Peritoneum (tissue), 1 donor: Measurements from ENCODE around the genes FAM246A and RIMBP3B.

DNA sequence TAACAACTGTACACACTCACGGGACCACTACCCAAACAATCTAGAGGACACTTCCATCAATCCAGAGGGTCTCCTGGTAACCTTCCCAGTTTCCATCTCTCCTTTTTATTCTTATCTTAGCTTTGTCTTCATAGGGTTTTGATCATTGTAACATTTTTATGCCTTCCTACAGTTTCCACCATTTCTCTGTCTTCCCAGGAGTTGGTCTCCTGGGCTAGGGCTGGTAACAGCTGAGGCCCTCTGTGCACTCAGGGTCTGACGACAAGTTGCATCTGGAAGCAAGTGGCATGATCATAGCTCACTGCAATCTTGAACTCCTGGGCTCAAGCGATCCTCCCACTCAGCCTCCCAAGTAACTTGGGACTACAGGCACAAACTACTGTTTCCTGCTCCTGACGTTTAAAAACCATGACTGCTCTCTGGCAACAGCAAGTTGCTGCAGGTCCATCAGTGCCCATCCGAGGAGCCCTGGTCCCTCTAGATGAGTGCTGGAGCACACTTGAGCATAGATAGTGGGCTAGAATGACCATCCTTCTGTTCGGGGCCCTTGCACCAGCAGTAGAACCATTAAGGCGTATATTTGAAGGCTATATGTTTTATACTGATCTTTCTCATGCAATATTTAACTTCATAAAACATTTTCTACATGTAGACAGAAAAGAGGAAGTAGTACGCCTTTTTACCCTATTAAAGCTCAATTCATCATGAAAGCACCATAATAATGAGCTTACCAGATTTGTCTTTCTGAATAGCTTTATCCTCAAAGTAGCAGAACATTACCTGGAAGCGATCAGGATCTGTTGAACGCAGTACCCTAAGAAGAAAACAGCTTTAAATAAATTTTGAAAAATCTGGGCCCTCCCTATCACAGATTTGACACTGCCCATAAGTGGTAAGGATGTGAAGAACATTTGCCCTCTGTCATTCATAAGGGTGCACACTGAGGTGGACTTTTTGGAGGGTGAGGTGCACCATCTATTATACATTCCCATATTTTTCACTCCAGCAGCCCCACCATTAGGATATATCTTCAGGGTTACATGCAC lies 13.0 kb upstream of the SERPIND1 start:
- PRO-cap = no peak

DNA sequence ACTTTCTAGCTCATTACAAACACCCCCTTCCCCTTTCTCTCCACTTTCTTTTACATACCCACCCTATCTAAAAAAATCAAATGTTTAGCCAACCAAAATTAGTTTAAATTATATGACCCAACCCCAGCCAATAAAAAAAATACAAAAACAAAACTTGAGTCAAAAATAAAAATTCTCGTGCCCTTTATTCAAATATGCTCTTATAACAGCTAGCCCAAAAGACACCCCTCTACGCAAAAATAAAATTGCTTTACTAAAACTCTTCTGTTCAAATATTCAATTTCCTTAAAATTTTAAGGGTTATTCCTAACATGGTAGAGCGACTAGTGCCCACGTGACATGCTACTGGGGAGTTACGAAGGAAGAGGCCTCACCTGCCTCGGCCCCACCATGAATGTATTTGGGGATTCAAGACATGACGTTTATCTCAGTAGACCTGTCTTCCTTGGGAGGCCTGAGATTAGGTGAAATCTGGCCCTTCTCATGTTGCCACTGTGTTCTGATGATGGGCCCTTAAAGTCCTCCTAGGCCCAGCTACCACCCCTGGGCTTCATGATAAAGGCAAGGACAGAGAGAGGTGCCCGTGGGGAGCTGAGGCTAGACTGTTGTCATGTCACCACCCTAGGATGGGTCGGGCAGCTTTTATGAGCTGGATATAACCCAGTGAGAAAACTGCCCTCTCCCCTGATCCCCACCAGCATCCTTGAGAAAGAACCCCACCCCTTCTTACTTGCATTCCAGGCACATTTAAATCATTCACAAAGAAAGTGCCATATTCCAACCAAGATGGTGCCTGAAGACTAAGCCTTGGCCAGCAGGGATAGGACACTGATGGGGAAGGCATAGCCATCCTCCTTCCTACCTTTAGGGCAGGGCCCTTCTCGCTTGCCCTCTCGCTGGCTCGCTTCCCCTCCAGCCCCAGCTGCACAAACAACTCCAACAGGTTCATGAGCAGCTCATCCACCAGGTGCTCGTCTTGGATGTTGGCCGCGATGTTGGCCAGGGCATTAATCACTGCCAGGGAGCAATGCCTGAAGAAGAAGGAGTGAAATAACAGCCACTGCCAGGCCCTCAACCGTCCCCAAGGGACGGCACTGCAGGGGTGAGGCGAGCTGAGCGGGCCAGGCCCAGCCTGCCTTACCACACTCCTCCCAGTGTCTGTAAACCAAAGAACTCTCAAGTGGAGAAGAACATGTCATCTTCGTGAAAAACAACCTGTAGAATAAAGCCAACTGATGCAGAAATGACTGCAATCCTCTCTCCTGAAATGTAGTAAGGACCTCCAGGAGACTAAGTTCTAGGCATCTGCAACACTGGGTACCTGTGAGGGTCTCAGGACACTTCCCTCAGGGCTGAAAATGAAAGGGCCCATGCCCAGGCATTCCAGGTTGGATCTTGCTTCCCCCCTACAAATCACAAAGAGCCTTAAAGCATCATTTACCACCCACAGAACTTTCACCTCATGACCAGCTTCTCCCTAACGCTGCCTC lies 21.9 kb downstream of the SERPIND1 start:
- PRO-cap = no peak

GRCh38 chr22:20943449-20944015 lies 23.5 kb upstream of the AIFM3 start:
- PRO-cap = no peak

DNA sequence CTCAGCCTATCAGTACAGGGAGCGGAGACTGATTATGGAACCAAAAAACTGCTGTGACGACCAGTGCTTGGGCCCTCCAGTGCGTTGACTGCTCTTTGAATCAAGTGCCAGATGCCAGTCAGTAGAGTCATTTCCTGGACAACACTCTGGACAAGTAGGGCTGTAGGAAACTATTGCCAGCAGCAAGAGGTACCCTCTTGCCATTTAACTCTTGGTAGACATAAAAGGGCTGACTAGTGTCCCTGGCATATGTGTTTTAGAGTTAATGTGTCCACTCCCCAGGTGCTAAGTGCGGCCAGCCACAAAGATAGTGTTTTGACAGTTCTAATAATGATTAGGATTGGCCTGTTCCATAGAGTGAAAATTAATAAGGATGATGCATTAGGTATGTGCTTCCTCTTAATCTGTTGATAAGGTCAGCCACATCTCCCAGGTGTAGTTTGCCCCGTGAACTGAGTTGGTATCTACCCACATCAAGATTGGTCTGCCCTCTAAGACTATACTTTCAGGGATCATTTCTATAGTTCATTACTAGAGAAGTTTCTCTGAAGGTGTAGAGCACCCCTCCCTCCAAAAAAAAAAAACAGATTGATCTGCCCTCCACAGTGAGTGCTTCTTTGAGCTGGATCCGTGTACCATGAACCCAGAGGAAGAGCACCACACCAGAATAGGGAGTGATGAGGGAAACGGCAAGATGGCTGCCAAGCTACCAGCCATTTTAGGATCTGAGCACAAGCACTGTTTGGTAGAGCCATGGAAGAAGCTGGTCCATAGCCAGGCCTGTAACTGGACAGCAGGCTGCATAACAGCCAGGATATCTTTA lies 20.7 kb upstream of the AIFM3 start:
- PRO-cap = no peak

- PRO-cap = no peak
Measured at GRCh38 chr22:20994267-20995258, 7.4 kb downstream of the THAP7 start.

DNA sequence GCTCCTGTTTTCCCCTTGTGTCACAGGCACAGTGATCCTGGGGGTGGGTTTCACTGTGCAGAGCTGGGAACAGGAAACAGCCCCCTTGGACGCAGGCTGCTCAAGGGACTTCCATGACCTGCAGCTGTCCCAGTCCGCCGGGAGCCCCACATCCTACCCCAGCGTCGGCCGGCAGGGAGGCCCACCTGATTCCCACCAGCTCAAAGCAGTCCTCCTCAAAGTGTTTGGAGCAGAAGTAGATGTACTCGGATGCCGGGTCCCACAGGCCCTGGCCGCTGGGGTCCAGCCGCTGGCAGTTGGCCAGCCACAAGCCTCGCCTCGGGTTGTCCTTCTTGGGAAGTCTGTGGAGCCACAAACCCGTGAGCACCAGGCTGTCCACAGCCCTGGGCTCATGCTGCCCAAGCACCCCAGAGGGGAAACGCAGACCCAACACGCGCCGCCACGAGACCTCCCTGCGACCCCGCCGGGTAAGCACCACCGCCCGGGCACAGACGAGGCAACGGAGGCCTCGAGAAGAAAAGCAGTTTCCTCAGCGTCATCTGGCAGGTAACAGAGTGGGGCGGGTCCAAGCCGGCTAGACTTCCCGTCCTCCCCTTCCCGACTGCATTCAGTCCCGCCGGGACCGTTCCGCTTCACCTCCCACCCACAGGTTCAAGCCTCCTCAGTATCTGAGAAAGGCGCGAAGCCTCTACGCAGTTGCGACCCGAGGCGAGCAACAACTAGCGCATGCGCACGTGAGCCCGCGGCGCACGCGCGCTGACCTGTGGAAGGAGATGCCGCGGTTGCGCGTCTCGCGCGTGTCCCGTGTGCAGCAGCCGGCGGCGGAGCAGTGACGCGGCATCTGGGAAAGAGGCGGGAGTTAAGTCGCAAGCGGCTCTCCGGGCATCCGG lies 602 bp downstream of the THAP7 start:
- PRO-cap = no peak

- PRO-cap = no peak
Measured at GRCh38 chr22:21361018-21361615, at the start of gene FAM246A. Gene FAM246A, minus strand, starts transcription at chr22:21361299.

DNA sequence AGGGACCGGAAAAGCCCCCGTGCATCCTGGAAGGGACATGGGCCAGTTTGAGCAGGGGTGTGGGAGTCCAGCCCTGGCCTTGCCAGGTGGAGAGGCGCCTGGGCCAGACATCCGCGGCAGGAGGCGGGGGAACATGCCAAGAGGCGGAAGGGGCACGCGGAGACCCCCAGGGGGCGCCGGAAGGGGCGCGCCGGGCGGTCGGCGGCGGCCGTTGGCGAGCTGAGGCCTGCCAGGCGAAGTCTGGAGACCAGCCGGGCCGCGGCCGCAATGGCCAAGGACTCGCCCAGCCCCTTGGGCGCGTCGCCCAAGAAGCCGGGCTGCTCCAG lies at the start of gene RIMBP3B:
Gene RIMBP3B, plus strand, starts transcription at position 160 of the 326 bp plus-strand sequence.
- PRO-cap = no peak

DNA sequence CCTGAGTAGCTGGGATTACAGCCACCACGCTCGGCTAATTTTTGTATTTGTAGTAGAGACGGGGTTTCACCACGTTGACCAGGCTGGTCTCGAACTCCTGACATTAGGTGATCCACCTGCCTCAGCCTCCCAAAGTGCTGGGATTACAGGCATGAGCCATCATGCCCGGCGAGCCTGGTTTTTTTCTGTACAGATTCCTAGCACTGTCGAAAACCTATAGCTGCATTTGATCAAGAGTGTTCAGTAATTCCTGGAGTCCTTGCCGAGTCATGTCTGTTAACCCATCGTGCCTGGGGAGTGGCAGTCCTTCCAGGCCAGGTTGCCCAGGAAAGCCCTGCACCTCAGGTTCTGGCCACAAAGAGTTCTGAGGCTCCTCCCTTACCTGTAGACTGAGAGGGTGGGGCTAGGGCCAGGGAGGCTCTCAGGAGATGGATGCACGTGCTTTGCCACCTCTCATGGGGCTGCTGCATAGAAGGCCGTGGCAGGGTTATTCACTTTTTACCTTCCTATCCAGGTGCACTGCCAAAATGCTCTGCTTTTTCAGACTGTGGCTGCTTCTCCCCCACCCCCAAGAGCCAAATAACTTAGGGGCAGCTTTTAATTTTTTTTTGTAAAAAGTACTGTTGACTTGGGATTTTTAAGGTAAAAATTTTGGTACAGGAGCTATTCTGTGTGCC lies 16.9 kb downstream of the YDJC start:
- PRO-cap = no peak

GRCh38 chr22:21641211-21641912 lies 740 bp upstream of the SDF2L1 start:
- PRO-cap = no peak

DNA sequence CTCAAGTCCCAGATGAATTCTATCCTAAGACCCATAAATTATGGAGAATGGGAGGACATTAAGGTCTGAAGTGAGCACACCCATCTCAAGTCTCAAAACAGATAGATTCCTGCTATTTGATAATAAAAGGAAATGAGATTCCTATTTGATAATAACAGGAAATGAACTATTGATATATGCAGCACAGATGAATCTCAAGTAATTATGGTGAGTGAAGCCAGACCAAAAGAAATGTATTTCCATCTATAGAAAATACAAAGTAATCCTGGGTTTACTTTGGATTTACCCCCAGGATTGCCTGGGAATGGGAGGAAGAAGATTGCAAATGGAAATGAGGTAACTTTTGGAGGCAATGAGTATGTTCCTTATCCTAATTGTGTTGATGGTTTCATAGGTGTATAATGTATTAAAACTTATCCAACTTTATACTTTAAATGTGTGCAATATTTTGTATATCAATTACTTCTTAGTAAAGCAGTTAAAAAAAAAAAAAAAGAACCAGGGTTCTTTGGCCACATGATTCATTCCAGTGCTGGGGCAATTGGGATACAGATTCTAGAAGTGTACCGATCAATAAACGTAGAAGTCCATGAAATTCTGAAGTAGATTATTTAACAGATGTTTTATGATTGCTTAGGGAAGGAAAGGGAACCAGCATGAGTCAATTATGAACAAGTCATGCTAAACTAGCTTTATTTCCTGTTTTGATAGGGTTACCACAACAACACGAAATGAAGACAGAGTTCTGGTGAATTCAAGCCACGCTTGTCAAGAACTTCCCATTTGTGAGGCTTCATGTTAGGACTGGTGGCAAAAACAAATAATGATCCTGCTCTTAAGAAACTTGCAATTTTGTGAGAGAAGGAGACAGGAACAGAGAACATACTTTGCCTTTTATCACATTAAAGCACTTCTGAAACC lies 51.1 kb downstream of the MAPK1 start:
- PRO-cap = unidirectional peak, plus-strand start at position 783 of the sequence

DNA sequence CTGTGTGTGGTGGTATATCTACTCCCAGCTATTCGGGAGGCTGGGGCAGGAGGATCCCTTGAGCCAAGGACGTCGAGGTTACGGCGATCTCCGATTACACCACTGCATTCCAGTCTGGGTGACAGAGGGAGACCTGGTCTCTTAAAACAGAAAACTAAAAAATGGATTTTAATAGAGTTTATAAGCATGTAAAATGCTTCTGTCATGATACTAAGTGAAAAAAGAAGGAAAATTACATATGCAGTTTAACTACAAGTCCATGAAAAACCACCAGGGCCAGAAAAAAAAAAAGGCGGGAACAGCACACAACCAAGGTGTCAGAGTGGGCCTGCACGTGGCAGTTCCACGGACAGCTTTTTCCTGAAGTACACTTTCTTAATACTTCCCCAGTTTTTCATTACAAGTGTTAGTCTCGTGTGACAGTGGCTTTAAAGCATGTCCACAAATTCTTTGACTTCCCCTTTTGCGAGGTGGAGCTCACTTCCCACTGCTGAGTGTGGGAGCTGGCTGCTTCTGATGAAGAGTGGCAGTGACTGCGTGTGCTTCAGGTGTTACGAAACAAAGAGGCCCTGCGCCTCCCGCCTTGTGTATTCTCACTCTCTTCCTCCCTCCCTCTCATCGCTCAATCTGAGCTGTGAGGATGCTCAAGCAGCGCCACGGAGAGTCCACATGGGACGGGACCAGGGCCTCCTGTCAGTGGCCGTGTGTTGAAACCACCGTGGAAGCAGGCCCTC lies 16.5 kb downstream of the PPM1F start:
- PRO-cap = no peak

DNA sequence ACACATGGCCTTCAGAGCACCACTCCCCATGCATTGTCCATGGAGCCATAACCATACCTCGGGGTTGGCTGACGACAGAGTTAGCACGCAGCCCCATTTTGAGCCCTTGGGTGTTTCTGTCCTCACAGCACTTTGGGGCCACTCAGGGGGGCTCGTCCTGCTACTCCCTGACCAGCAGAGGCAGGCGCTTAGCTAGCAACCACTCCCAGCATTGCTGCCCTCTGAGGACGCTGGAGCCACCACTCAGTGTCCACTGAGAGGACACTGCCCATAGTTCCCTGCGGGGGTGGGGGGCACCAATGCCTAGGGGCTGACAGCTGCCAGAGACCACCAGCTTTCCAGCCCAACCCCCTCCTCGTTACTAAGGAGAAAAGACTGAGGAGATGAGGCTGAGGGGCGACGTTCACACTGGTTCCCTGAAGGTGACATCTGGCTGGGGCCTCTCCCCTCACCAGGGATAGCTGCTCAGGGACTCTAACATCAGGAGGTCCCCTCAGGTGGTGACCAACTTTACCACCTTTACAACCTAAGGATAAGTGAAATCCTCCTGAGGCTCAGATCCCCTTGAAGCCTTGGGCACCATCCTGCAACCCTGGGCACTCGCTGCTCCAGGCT lies 12.1 kb upstream of the PPM1F start:
- PRO-cap = no peak

GRCh38 chr22:21975983-21977071 lies 6.3 kb downstream of the TOP3B start:
- PRO-cap = no peak

DNA sequence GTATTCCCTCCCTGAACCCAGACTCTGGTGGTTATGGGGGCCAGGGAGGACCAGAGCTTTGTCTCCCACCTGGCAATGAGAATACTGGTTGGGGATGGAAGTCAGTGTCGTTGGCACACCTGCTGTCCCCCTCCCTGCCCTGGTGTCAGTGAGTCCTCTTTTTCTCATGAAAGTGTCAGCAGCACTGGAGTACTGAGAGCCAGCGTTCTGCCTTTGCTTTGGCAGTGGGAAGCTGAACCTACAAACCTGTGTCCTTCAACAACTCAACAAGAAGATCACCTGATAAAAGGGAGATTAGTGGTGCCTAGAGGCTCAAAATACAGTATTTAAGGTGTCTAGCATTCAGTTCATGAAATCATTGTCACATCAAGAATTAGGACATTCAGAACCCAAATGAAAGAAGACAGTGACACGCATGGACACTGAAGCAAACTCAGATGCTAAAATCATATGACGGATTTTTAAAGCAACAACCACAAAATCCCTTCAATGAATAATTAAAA lies 77.5 kb upstream of the VPREB1 start:
- PRO-cap = no peak

DNA sequence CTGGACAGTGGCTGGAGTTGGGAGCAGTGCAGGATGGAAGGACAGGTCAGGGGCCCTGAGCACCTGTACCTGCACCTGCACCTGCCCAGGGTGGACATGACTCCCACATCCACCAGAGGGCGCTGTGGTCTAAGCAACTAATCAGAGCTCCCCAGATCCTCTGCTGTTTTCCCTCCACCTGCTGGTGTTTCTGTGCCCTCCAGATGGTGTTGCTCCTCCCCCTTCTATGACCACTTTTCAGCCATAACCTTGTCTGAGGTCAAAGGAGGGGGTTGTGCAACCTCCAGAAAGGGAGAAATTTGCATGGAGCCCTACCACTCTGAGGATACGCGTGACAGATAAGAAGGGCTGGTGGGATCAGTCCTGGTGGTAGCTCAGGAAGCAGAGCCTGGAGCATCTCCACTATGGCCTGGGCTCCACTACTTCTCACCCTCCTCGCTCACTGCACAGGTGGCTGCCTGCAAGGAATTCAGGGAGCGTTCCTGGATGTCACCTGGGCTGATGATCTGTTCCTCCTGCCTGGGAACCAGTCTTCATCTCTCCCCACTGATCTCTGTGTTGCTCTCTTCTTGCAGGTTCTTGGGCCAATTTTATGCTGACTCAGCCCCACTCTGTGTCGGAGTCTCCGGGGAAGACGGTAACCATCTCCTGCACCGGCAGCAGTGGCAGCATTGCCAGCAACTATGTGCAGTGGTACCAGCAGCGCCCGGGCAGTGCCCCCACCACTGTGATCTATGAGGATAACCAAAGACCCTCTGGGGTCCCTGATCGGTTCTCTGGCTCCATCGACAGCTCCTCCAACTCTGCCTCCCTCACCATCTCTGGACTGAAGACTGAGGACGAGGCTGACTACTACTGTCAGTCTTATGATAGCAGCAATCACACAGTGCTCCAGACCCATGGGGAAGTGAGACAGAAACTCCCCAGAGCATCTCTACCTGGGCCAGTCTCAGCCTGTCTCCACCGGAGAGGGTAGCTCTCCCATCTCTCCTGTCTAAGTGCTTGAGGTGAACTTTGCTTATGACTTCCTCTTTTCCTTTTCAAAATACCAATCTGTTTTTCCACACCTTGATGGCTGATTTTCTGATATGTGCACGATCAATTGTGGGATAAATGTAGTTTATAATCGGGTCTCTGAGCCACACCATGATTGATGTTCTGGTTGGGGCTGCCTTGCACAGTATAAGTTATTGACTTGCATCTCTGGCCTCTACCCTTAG lies 48.8 kb upstream of the VPREB1 start:
- PRO-cap = no peak

- PRO-cap = no peak
Measured at GRCh38 chr22:22214656-22215055, 29.9 kb upstream of the VPREB1 start.

DNA sequence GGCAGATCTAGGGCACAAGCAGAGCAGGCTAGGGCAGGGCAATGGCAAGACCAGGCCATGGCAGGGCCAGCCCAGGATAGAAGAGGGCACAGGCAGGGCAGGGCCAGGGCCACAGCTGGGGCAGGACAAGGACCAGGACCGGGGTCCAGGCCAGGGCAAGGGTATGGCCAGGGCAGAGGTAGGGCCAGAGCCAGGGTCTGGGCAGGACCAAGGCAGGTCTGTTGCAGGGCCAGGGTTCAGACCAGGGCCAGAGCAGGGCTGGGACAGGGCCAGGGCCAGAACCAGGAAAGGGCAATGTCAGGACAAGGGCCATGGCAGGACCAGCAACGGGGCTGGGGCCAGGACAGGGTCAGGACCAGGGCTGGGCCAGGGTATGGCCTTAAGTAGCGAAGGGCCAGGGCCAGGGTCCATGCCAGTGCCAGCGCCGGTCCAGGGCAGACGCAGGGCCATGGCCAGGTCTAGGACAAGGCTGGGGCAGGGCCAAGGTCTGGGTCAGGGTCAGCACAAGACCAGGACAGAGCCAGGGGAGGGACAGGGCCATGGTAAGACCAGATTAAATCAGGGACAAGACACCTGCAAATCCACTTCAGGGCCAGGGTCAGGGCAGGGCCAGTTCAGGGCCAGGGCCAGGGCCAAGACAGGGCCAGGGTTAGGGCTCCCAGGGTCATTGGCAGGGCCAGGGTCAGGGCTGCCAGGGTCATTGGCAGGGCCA lies 47.1 kb downstream of the VPREB1 start:
- PRO-cap = no peak

GRCh38 chr22:22547579-22548132 lies 11.4 kb downstream of the PRAME start:
- PRO-cap = no peak

- PRO-cap = no peak
Measured at GRCh38 chr22:22558248-22558901, 690 bp downstream of the PRAME start.